Mononuclear cell (primary cell): Measurements from ENCODE around the gene MYBPH.

DNA sequence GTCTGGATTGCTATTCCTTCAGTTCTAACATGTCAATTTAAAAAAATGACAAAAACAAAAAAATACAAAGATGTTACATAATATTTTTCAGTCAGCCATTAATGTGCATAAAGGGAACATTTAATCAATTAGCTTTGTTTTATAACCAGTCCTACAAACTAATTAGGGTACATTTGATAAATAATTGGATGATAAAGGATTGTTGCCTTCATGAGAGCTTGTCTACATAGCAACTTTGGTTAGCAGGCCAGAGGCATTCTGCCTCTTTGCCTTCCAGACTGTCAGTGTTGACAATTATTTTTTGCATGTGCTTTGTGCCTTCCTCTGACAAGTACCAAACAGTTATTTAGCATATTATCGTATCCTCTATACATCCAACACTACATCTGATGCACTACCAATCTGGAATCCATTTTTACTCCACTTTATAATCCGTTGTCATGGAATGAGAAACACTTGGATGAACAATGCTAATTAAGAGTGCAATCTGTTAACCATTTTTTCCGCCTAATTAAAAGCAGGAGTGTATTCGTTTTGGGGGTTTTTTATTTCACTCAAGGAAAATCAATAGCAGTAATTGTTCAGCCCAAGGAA lies 165.5 kb downstream of the SYT2 start:
- RRBS = no CpG with 5 or more reads among the region's 4 CpGs

GRCh38 chr1:202553508-202554029 lies 156.7 kb downstream of the SYT2 start:
- RRBS = no CpG with 5 or more reads among the region's 3 CpGs

GRCh38 chr1:202806173-202806726 lies 2.0 kb downstream of the KDM5B start:
- RRBS = no CpG with 5 or more reads among the region's 6 CpGs

GRCh38 chr1:202811827-202812271 lies 3.6 kb upstream of the KDM5B start:
- RRBS = no CpG with 5 or more reads among the region's 9 CpGs

GRCh38 chr1:202950948-202951212 lies 7.2 kb downstream of the ADIPOR1 start:
- RRBS = no CpG with 5 or more reads among the region's 2 CpGs

GRCh38 chr1:203029085-203029752 lies 2.9 kb downstream of the PPFIA4 start:
- RRBS = no CpG with 5 or more reads among the region's 11 CpGs

DNA sequence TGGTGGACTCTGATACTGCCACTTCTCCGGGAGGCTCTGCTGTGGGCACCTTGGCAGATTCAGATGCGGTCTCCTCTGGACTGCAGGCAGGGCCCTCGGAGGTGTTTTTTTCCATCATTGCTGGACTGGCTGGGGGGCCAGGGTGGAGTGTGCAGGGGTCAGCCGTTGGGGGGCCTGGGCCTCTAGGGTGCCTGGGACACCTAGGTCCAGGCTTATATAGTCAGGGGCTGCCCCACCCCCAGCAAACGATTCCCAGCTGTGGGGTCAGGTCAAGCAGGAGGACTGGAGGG lies at the start of gene MYBPH:
Gene MYBPH, minus strand, starts transcription at position 189 of the 290 bp plus-strand sequence.
- RRBS = no CpG with 5 or more reads among the region's 5 CpGs

DNA sequence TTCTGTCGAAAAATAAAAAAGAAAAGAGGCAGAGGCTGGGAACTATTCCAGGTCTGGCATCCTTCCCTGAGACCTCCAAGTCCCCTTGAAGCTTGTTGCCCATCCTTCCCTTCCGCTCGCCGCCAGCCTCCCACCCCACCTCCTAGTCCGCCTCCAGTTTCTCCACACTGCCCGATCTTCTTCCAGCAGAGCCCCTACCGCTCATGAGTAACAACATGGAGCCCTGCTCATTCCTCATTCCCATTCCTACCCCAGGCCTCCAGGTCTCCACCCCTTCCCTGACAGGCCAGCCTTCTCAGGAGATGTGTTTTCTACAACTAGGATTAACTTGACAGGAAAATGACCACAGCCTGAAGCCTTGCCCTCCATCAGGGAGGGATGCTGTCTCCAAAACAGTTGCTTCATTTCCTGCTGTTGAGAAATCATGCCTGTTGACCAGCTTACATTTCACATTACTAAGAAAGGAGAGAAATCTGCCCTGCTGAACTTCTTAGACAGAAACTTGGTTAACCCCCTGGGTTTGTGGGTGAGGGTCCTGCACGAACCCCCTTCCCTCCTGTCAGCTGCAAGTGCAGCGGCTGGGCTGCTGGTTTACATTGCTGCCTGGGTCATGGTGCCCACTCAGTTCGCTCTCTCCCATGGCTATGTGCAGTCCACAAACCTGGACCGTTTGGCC lies 16.0 kb upstream of the CHI3L1 start:
- RRBS = no CpG with 5 or more reads among the region's 11 CpGs

- RRBS = no CpG with 5 or more reads among the region's 7 CpGs
Observed at GRCh38 chr1:203276957-203277381, 28.4 kb upstream of the BTG2 start.

DNA sequence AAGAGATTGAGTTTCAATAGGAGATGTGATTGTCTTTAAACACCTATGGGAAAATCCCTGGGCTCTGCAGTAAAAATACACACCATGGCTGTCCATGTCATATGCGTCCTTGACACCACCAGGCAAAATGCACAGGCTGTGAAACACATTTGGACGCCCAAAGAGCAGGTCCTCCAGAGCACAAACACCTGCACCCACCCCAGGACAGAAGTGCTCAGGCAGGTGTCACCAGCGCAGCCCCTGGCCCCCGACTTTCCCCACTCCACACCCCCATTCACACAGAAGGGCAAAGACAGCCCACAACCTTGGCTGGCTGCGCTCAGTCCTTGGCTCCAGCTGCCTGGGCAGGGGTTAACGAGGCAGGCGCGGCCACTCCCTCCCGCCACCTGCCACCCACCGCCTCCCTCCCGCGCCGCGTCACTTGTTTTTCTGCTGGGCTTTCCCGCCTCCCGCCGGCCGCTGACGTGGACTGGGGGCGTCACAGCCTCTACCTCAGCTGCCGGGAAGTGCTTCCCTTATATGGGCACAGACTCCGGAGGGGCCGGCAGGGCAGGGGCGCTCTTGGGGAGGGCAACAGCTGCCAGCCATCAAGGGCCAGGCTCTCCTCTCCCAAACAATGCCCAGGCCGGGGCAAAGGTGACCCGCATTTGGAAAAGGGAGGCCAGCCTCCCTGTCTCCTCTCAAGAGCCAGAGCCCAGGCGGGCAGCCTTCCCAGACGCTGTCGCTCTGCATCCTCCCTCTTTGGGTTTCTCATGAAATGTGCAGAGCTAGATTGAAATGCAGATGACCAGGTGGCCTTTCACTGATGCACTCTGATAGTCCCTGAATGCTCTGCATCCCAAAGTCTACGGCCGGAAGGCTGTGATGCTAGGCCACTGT lies 14.9 kb upstream of the BTG2 start:
- RRBS = 4% methylated on average over 8 of the region's 31 CpGs

DNA sequence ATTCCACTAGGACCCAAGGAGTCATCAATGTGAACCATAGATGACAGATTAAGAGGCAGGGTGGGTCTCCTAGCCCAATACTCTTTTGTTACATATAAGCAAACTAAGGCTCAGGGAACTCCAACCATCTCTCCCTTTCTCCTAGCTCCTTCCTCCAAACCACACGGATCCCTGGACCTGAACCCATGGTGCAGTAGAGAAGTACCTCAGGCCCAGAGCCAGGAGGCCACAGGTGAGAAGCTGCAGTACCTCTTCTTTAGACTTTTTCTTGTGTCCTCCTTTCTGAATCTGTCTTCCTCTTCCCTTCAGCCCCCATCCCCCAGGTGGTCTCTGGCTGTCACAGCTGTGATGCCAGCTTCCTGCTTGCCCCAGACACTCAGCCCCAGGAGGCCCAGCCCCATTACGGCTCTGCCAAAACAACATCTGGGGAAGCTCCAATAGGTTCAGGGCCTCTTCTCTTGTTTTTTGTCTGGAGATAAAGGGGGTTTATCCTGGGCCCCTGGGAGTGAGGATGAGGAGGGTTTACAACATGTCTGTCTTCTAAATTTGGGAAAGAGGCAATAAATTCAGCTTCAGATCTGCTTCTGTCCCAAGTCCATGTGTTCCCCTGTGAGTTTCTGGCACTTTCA lies 9.6 kb upstream of the BTG2 start:
- RRBS = no CpG with 5 or more reads among the region's 2 CpGs

DNA sequence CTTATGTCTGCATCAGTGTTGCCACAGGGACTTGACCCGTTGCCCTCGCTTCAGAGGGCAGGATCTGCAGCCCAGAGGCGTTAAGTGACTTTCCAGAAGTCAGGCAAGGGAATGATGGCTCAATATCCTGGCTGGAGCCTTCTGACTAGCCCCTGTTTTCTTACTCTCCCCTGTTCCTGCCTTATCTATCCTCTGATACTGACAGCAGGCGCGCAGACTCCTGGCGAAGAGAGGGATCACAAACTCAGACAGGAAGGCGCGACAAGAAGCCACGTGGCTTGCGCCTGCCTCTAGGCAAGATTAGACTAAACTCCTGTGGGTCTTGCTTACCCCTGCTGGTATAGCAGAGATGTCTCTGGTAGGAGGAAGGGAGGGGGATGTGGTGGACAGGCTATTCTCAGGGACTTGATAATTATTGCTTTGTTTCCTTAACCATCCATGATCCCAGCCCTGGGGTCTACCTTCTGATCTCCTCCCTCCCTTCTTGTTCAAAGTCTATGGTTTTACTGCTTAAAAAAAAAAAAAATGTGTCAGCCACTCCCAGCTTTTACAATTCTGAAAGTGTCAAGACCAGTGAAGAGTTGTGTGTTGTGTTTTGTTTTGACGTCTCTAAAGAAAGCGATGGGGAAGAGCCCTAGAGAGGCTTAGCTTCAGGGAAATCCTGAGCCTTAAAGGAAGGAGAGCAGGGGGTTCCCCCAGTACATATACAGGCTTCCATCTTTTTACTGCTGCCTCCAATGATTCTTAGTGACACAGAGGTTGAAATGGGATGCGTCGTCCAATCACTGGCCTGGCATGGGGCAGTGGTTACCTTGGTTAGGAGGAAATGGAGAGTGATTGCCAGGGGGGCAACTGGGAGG lies 13.7 kb upstream of the FMOD start:
- RRBS = no CpG with 5 or more reads among the region's 14 CpGs

DNA sequence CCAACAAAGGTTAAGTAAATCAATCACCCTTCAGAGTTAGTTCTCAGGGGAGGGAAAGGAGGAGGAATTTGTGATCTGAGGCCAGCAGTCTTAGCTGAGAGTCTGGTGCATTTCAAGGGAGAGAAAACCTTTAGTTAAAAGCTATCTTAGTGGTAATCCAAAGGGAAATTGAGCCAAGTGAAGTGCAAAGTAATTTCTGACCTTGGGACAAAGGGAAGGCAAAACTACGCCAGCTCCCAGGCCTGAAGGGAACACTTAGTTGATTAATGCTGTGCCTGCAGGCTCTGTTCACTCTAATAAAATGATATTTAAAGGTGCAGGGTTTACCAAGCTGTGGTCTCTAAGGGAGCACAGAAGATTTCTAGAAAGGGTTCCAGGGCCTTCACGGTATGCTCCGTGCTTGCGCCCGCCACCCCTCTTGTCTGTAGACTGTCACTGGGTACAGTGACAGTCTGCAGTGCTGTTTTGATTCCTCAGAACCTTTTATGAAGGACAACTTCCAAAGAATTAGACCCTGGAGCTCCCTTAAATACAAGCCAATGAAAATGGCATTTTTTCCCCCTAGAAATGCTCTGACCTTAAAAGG lies 23.2 kb upstream of the FMOD start:
- RRBS = no CpG with 5 or more reads among the region's 5 CpGs

DNA sequence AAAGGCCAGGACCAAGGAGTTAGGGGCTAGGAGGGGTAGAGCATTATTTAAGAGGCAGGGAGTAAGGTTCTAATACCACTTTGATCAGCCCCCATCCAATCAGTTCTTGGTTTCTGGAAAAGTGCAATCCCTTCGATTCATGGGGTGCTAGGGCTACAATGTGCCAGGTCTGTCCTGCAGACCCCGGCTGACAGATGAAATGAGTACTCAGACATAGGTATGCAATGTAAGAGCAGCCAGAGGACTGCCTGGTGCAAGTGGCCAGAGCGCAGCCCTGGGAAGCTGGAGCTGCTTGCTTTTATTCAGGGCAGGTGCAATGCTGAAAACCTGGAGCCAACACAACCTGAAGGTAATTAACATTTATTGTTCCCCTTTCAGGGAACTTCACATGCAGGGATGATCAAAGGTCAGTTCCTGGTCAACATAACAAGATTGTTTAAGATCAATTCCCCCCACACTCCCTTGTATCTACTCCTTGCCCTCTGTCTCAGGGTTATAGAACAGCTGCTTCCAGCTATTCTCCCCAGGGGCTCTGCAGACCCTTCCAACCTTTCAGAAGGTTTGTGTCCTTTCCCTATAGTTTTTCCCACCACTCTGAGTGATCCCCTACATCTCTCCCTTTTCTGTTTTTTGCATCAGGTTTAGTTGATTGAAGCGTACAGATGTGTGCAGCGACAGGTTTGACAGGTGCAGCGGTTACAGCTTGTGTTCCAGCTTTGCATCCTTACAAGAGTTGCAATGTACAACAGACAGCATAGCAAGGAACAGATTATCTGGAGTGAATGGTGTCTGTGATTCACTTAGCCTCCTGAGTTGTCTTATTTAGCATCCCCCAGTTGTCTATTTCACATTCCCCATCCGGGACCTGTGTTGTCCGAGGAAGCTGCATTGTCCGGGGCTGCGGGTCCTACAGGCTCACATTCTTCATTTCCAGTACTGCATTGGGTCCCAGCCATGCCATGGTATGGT lies 48.6 kb upstream of the PRELP start:
- RRBS = no CpG with 5 or more reads among the region's 10 CpGs

DNA sequence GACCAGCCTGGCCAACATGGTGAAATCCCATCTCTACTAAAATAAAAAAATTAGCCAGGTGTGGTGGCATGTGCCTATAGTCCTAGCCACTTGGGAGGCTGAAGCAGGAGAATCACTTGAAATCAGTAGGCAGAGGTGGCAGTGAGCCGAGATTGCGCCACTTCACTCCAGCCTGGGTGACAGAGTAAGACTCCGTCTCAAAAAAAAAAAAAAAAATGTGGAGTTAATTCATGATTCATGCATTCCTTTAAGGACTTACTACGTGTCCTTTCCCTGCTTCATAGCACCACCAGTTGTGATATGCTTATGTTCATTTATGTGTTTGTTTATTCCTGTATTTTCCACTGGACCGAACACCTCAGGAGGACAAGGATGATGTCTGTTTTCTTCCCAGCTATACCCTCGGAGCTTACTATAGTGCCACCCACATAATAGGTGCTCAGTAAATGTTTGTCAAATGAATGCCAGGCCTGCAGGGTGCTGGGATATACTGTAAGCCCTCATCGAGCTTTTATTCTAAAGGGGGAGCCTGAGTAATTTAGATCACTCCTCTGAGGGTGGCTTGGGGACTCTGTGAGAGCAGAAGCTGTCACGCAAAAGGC lies 12.6 kb upstream of the PRELP start:
- RRBS = no CpG with 5 or more reads among the region's 8 CpGs

DNA sequence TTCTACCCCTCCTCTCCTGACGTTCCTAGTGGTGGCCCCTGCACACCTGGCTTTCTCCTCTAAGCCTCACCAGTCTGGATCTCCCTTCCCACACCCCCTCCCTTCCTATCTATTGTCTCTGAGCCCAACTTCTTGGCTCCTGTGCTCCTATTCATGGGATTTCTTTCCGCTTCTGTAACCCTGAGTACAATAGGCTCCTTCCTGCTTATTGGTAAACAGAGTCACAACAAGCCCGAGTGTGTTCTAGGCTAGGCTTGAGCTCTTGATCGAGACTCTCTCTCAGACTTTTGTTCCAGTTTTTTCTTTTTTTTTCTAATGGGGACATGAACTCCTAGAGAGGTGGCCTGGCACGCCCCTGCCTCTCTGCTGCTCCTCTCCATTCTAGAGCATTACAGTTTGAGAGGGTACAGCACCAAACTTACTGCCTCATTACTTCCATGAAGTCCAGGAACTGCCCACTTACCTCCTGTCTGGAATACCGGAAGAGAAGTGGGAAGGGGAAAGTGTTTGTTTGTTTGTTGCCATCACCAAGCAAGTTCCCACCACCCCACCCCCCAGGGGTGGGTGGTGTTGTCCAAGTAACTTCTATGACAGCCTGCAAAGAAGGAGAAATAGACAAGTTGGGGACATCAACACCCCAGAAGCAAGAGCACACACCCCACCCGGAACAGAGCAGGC lies 17.8 kb downstream of the OPTC start:
- RRBS = 93% methylated on average over 1 of the region's 7 CpGs

GRCh38 chr1:203522058-203522833 lies 28.3 kb downstream of the OPTC start:
- RRBS = no CpG with 5 or more reads among the region's 12 CpGs

GRCh38 chr1:203601089-203601432 lies 25.6 kb upstream of the ATP2B4 start:
- RRBS = no CpG with 5 or more reads among the region's 4 CpGs

DNA sequence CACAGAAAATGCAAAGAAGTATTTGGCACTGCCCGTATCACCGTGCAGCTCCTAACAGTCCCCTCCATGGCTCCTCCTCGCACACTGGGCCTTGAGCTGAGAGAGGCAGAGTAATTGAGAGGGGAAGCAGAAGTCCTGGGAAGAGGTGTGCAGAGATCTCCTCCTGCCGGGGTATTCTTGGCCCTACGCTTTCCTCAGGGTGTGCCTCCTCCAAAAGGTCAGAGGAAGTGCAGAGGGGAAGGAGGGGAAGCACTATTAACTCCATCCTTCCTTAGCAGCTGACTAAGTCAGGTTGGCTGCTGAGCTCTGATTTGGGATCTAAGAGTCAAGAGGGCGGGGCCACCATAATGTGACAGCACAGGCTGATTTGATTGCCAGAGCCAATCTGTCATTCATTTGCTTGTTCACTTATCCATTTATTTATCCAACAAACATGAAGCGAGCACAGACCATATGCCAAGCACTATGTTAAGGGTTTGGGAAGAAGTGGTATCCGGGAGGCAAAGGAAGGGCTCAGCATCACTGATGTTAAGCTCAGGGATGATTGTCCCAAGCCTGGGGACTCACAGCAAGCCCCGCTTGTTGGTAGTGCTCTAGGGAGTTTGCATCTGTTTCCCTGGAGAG lies 12.4 kb downstream of the ATP2B4 start:
- RRBS = no CpG with 5 or more reads among the region's 9 CpGs